ENCODE measurements around a stretch of chr9.

DNA sequence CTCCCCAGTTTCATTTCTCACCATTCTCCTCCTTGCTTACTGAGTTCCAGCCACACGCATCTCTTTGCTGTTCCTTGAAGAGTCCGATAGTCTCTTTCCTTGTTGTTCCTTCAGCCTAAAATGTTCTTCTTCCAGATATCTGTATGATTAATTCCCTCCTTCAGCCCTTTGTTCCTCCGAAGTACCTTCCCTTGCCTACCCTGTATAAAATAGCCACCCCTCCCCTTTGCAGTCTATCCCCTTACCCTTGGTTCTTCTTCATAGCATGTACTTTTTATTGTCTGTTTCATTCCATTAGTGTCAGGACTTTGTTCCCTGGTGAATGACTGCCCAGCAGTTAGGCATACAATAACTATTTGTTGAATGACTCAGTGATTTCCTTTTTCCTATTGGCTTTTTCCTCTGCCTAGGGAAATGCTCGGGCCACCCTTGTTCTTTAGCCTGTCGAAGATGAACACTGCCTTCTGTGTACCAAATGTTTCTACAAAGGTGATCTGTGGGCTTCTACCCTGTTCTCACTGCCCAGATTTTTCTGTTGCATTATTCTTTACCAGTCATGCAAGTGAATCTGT, 30.3 kb downstream of the KDM4C start:
- RRBS, result no CpG with 5 or more reads among the region's 5 CpGs

GRCh38 chr9:6827443-6828183, 69.8 kb downstream of the KDM4C start:
- RRBS, result no CpG with 5 or more reads among the region's 6 CpGs

- RRBS, result no CpG with 5 or more reads among the region's 2 CpGs
Measured at GRCh38 chr9:7957648-7958043, 158.1 kb upstream of the DMAC1 start.

GRCh38 chr9:8058243-8058442, 258.6 kb upstream of the DMAC1 start:
- RRBS, result no CpG with 5 or more reads among the region's 1 CpG

DNA sequence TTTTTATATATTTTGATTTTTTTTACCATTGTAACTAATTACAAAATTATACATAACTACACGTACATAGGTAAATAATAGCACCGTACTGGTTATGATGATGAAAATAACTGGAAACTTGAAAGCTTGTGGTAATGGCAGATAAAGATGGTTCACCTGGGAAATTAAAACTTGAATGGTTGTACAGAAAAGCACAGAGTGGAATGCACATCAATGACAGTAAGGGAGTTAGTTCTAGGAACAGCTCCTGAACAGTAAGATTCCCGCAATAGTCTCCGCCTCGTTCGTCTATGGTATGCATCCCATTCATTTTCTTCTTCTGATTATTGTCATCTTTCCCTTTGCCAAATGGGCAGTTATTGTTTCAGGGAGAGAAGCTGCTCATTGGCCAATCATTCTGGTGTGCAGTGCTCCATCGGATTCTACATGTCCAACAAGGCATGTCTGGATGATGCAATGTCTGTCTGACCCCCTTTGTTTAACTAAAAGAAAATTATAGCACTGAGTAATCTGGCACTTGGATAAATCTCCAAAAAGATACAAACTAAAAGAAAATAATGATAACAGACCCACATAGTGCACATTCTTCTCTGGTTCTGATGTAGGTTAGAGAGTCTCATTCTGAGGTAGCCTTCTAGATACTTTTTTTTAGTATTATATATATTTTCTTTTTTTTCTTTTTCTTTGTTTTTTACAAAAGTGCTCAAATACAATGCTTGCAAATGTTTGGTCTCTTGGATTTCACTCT, 515.6 kb upstream of the DMAC1 start:
- RRBS, result no CpG with 5 or more reads among the region's 7 CpGs

DNA sequence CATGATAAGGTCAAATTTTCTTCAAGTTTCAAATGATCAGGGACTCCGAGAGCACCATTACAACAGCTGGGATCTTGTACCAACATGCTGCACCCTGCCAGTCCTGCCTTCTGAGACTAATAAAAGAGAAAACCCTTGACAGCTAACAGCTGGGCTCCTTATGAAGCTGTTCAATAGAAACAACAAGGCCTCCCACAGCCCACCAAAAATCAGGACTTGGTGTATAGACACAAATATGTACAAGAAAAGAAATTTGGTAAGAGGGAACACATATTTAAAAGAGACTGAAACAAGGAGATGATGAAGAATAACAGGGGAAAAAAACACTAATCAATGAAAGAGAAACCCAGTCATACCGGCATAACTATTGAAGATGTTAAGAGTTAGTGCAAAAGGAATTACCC, 985.4 kb upstream of the DMAC1 start:
- RRBS, result no CpG with 5 or more reads among the region's 2 CpGs

GRCh38 chr9:12698291-12698744, 5.1 kb downstream of the TYRP1 start:
- RRBS, result no CpG with 5 or more reads among the region's 4 CpGs

DNA sequence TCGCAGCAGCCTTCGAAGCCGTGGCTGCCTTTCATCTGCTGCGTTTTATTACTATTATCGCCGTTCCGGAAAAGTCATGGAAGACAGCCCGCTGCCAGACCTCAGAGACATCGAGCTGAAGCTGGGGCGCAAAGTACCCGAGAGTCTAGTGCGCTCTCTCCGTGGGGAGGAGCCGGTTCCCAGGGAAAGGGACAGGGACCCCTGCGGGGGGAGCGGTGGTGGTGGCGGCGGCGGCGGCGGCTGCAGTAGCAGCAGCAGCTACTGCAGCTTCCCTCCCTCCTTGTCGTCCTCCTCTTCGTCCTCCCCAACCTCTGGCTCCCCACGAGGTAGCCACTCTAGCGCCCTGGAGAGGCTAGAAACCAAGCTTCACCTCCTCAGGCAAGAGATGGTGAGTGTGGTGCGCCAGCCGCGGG, 826 bp downstream of the LURAP1L start:
- RRBS, result 2% methylated on average over 7 of the region's 28 CpGs

- RRBS, result no CpG with 5 or more reads among the region's 3 CpGs
Measured at GRCh38 chr9:13121555-13122284, 157.8 kb downstream of the MPDZ start.

DNA sequence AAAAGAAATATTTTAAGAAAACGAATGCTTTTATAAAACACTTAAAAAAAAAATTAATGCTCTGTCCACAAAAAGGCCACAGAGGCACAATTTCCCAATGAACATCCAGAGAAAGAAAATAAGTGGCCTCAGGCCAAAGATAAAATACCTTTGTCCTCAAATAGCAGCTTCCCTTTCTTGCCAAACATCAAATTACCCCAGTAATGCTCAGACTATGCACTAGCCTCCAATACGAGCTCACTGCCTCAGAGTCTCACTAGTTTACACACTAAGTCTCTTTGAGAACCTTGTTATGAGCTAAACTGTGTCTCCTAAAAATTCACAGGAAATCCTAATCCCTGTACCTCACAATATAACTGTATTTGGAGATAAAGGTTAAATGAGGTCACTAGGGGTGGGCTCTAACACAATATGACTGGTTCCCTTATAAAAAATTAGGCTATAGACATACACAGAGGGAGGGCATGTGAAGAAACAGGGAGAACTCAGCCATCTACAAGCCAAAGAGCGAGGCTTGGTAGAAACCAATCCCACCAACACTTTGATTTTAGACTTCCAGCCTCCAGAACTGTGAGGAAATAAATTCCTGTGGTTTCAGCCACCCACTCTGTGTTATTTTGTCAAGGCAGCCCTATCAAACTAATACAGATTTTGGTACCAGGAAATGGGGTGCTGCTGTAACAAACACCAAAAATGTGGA, 4.5 kb downstream of the MPDZ start:
- RRBS, result no CpG with 5 or more reads among the region's 3 CpGs

DNA sequence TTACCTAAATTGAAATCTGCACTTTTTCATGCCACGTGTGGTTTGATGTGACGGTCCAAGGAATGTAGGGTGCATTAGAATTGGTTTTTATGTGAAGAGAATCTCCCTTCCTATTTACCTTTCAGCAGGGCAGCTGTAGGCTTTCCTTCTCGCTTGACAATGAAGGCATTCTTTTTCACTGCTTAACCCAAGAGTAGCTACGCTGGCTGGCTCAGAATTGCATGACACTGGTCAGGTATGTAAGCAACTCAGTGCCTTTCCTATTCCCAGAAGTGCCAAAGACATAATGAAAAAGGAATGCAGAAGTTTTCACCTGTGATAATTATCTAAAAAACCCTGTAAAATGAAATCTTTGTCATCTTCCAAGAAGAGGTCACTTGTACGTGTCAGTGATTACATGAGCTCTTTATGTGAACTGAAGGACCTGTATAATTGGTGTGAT, 212.5 kb upstream of the MPDZ start:
- RRBS, result no CpG with 5 or more reads among the region's 5 CpGs

GRCh38 chr9:14212829-14213240, 101.1 kb downstream of the NFIB start:
- RRBS, result no CpG with 5 or more reads among the region's 2 CpGs

DNA sequence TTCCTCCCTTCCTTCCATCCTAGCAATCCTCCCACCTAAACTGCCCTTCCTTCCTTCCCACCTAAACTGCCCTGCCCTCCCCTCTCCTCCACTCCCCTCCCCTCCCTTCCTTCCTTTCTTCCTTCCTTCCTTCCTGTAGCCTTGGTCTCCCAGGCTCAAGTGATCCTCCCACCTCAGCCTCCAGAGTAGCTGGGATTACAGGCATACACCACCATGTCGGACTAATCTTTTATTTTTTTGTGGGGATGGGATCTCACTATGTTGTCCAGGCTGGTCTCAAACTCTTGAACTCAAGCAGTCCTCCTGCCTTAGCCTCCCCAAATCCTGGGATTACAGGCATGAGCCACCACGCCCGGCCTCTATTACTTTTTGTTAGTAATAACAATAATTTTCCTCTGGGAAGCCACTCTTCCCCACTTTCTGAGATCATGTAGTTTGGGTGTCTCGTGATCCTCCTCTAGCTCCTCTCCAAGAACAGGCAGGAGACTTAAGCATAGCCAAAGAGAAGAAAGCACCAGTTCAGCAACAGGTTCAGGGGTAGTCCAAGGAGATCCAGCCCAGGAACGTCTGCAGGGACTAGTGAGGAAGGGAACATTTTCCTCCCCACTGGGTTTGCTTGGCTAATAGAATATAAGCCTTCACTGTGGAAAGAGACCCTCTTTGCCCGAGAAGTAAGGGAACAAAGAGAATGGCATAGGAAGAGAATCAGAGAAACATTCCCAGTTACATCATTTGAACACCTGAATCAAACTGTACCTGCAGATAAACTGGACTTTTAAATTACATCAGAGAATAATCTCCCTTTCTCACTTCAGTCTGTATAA, 65.5 kb downstream of the NFIB start:
- RRBS, result no CpG with 5 or more reads among the region's 6 CpGs

DNA sequence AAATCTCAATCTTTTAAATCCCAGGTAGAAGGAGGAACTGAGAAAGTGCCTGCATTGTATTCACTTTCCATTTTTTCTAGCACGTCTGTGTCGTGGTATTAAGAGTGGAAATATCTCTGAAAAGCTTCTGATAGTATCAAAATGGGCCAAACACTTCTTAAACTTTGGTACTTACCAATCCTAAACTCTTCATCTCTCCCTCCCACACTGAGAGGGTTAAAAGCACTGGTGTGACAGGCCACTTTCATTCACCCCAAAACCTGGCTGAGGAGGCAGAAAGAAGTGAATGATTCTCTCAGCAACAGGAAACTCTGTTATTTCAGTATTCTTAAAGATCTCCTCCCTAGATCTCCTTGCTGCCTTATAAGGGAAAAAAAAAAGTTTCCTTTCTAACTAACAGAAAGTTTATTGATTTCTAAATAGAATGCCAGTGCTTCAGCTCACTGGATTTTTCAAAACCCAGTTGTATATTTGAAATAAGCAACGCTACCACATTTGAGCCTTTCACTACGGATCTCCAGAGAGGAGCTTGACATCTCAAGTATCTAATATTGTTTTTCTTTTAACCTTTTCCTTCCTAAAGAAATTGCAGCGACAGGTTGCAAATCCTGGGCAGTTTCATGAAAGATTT, 4.0 kb upstream of the NFIB start:
- RRBS, result no CpG with 5 or more reads among the region's 5 CpGs

DNA sequence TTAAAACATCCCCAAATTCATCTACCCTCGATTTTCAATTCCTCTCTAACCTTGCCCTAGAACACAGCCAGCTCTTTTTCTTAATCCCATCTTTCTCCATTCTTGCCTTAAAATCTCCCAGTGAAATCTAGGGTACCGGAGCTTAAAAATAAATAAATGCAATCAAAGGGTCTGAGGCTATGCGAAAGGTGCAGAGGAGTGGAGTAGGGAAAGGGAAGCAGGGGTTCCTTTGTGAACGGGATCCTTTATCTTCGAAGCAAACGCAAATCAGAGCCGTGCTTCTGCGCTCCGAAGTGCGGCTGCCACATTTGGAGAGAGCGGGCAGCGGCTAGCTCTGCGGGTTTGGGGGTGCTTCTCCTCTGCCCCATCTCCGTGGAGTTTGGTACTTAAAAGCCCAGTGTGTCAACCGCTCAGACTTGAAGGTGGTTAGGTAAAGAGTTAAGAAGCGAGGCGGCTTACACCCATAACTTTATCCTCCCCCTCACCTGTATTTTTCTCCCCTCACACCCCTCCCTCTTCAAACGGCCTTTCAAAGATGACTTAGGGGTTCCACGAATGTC, 31.5 kb upstream of the NFIB start:
- RRBS, result no CpG with 5 or more reads among the region's 19 CpGs

DNA sequence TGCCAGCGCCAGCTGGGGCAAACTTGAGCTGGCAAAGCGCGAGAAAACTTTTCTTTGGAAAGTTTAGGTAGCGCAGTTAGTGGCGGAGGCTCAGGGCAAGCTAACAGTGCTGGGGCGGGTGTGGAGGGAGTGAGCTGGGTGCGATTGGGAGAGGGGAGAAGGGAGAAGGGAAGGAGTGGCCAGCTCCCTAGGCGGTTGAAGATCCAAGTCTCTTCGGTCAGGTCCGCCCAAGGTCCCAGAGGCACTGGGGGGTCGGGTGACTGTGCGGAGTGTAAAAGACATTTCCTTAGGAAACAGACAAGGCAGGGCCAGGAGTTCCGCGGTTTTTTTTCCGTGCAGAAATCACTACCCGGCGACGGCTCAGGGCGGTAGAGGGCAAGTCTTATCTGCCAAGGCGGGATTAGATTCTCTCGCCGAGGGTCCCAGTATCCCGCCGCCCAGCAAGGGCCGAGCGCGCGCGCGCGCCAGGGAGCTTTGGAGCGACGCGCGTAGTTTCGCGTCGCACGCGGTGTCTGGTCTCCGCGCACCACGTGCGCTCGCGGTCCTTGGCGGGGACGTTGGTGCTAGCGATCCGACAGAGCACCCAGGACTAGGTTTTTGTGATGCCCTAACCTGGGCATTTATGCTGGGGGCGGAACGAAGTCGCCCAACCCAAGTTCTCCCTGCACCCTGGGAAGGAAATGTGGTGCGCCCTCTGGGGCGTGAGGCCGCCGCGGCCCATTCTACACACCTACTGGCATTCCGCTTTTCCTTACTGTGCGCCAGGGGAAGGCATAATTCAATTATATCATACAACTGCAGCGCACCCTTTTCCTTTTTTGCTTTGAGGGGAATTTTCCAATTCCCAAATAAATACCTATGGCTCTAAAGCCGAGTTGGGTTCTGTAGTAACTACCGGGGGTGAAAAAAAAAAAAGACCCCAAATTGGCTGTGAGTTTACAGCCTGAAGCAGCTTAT, 33.8 kb upstream of the NFIB start:
- RRBS, result no CpG with 5 or more reads among the region's 63 CpGs

DNA sequence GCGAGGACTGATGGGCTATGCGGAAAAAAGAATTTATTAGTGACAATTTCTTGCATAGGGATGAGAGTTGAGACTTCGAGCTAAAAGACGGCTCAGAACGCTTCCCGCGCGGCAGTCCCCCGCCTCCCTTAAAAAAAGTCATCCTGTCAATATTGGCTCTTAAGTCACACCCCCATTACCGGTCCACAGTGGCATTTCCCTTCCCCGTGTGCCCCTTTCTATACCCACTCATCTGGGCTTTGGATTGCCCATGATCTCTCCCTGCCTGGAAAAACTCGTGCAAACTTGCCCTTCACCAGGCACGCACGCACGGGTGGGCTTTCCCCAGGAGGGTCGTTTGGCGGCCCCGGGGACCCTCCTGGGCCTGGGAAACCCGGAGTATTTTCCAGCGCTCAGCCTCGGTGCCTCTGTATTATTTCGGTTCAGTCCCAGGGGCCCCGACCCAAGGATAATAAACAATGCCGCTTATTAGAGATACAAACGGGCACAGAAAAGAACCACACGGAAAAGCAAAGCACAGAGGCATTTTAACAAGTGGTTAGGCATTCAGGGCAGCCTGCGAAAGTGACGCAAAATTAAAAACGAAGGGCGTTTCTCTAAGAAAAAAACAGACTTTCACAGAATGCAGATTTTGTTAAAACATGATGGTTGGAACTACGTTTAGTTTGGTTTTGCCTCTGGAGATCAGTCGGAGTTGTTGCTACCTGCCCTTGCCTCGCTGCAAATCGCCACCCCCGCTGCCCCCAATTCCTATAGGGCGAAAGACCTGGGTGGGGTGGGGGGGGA, 36.0 kb upstream of the NFIB start:
- RRBS, result no CpG with 5 or more reads among the region's 36 CpGs

GRCh38 chr9:14522558-14522964, 170.7 kb downstream of the ZDHHC21 start:
- RRBS, result no CpG with 5 or more reads among the region's 4 CpGs

DNA sequence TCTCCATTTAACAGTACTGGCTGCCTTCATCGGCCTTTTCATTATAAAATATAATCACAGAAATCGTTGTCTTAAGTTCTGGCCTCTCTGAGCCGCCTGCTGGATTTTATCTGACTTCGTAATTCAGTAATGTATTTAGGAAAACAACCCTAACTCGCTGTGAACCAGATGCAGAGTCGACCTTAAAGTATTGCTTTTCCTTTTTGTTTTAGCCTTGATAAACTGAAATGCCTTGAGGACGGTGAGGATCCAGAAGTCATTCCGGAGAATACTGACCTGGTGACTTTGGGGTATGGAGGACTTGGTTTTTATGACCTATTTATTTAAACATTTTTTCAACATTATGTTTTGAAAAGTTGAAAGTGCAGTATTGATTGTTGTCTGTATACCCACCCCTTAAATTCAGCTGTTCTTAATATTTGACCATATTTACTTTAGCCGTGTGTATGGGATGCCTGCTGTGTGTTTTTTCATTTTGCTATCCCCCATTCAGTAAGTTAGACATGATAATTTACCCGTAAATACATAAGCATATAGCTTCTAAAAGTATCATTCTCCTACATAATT, 1.1 kb downstream of the SNAPC3 start:
- RRBS, result no CpG with 5 or more reads among the region's 10 CpGs

GRCh38 chr9:15467995-15469105, 42.4 kb downstream of the PSIP1 start:
- RRBS, result no CpG with 5 or more reads among the region's 11 CpGs